ENCODE measurements around the genes MOCS3 and KCNG1.

DNA sequence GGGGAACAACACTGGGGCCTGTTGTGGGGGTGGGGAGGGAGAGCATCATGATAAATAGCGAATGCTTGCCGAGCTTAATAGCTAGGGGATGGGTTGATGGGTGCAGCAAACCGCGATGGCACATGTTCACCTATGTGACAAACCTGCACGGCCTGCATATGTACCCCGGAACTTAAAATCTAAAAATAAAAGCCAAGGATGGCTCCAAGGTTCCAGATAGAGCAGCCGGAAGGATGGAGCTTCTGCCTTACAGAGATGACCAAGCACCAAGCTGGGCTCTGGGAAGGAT is 109.3 kb upstream of the PTPN1 start:
- RRBS, result 72% methylated on average over 1 of the region's 7 CpGs

DNA sequence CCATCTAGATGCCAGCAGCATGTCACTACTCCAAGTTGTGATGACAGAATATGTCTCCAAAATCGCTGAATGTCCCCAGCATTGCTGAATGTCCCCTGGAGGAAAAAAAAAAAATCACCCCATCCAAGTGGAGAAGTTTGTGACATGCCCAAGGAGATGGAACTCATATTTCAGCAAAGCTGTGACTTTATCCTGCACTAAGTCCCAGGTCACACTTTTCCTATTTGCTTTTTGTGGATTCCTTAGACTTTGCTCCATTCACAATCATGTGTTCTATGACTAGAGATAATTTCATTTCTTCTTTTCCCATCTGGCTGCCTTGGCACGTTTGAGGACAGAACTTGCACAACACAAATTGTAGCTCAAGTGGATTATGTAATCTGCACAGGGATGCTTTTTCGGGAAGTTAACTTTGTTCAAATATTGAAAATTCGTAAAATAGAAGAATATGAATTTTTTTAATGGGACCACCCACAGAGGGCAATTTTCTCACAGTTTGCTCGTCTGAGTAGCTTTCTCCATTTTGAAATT is 100.7 kb upstream of the PTPN1 start:
- RRBS, result no CpG with 5 or more reads among the region's 5 CpGs

DNA sequence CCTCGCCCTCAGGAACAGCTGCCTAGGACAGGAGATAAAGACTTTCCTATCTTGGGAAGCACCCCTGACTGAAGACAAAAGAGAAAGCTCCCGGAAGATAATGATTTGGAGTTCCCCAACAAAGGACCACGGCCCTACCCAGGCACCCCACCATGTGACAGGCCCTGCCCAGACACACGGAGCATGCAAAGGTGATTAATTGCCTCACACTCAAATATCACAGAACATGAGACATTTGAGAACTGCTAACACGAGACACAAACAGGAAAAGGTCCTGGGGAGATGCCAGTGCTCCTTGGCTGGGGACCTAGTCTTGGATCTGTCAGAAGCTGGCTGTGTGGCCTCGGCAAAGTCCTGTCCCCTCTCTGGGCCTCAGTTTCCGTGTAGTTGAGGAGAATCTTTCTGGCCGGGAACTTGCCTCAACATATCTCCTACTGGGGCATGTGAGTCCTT is 82.5 kb upstream of the PTPN1 start:
- RRBS, result no CpG with 5 or more reads among the region's 8 CpGs

GRCh38 chr20:50438988-50439438 is 71.2 kb upstream of the PTPN1 start:
- RRBS, result no CpG with 5 or more reads among the region's 9 CpGs

GRCh38 chr20:50482486-50483078 is 27.6 kb upstream of the PTPN1 start:
- RRBS, result no CpG with 5 or more reads among the region's 3 CpGs

DNA sequence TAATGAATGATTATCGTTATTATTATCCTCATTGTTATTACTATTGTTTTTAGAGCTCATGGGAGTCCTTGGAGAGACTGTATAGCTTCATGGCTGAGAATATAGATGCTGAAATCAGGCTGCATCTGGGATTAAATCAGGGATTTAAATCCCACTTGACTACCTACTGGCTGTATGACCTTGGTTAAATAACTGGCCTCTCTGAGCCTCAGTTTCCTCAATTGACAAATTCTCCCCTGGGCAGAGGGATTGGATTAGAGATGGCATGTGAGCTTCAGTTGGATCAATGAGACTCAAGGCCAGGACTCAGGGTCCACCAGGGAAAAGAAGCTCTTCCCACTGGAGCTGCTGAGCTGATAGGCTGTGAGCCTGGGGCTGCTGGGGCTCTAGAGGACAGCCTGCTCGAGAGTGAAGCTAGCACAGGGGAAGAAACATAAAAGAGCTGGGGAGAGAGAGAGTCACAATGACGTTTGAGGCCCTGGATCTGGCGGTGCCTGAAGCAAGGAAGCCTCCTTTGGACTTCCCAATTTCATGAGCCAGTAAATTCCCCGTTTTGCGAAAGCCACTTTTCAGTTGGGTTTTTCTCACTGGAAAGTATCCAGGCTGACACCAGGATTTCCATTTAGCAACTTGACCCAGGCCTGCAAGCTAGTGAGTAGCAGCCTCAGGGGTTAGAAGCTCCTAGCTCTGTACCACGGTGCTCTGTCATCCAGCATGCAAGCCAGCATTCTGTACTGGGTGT is 7.4 kb upstream of the PTPN1 start:
- RRBS, result no CpG with 5 or more reads among the region's 7 CpGs

DNA sequence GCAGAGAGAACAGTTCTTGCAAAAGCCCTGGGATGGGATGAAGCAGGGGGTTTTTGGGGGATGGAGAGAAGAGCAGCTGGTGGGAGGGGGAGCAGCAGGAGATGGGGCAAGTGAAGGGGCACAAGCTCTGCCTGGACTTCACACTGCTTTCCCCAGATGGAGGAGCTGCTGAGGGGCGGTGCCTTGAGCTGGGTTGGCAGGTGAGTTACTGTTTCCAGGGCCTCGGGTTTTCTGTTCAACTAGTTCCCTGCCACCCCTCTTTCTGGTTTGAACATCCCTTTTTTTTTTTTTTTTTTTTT is 5.4 kb downstream of the BCAS4 start:
- RRBS, result no CpG with 5 or more reads among the region's 2 CpGs

GRCh38 chr20:50815003-50816059 is 20.5 kb downstream of the BCAS4 start:
- RRBS, result no CpG with 5 or more reads among the region's 17 CpGs

GRCh38 chr20:50891093-50892097 is 39.8 kb downstream of the ADNP start:
- RRBS, result no CpG with 5 or more reads among the region's 13 CpGs

DNA sequence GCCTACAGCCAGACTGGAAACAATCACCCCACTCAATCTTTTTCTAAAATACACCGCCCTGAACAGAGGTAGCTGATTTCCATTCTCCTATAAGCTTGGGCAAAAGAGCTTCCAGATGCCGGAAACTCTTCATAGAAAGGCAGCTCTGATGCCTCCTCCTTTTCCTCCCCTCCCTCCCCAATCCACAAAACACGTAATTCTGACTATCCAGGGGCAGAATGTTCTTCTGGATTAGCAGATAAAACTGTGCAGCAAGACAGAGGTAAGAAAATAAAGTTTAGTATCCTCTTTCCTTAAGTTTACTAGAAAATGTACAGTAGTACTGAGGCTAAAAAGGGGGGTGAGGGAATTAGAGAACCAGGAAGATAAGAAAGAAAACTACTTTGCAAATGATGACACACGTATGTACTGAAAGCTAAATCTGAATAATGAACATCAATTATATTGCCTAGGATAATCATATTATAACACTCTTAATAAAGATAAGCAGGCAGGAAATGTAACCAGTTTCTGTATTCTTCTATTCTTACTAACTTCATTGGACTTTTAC is 15.7 kb downstream of the ADNP start:
- RRBS, result no CpG with 5 or more reads among the region's 4 CpGs

DNA sequence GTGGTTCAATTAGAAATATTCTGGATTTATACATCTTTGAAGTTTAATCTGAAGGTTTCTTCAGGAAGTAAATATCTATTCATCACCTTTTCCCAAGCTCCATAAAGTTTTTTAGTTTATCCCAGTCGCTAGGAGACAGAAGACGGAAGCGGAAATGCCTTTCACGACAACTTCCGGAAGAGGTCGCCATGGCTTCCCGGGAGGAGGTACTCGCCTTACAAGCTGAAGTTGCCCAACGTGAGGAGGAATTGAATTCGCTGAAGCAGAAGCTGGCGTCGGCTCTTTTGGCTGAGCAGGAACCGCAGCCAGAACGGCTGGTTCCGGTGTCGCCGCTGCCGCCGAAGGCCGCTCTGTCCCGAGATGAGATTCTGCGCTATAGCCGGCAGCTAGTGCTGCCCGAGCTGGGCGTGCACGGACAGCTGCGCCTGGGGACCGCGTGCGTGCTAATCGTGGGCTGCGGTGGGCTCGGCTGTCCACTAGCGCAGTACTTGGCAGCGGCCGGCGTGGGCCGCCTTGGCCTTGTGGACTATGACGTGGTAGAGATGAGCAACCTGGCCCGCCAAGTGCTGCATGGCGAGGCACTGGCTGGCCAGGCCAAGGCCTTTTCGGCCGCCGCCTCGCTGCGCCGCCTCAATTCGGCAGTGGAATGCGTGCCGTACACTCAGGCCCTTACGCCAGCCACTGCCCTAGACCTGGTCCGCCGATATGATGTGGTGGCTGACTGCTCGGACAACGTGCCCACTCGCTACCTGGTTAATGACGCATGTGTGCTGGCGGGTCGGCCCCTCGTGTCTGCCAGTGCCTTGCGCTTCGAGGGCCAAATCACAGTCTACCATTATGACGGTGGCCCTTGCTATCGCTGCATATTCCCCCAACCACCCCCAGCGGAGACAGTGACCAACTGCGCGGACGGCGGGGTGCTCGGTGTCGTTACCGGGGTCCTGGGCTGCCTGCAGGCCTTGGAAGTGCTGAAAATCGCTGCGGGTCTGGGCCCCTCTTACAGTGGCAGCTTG is at the start of gene MOCS3:
Gene MOCS3, plus strand, starts transcription at position 164 of the 1,013 bp plus-strand sequence.
- RRBS, result 4% methylated on average over 9 of the region's 74 CpGs

DNA sequence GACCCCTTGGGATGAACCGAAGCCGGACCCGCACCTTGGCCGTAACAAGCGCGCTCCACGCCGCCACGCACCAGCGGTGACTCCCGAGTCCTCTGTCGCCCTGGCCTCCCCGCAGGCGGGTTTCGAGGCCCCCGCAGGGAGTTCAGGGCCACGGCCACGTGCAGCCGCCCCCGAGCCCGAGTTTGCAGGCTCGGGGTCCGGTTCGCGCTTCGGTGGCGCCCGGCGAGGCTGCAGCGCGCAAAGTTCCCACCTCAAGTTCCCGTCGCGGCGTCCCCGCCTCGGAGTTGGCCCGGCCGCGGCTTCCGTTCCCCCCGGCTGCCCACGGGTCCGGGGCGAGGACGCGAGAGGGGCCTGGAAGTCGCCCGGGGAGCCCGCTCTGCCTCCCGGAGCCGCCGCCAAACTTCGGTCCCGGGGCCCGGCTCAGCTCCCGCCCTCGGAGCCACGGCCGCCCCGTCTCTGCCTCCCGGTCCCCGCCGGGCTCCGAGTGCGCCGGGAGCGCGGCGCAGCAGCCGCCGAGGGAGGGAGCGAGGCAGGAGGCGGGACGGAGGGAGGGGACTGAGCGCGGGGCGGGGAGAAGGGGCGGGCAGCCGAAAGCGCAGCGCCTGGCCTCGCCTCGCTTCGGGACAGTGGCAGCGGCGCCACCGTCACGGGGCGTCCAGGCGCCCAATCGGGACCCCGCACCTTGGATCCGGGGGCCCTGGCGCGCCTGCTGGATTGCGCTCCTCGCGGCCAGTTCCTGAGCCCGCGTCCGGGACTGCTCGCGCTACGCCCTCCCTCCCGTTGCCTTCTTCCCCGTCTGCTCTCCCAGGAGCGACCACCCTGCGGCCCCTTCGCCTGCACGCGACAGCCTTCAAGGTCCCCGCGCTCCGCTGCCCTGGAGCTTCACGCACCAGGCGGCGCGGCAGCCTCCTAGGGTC is at the start of gene KCNG1:
Gene KCNG1, minus strand, starts transcription at position 488 of the 917 bp plus-strand sequence.
- RRBS, result 2% methylated on average over 31 of the region's 119 CpGs

GRCh38 chr20:51402141-51402550 is 140.4 kb downstream of the NFATC2 start:
- RRBS, result no CpG with 5 or more reads among the region's 4 CpGs

- RRBS, result no CpG with 5 or more reads among the region's 7 CpGs
Measured at GRCh38 chr20:51525169-51525548, 17.4 kb downstream of the NFATC2 start.

- RRBS, result no CpG with 5 or more reads among the region's 10 CpGs
Measured at GRCh38 chr20:51560515-51561114, 18.1 kb upstream of the NFATC2 start.

DNA sequence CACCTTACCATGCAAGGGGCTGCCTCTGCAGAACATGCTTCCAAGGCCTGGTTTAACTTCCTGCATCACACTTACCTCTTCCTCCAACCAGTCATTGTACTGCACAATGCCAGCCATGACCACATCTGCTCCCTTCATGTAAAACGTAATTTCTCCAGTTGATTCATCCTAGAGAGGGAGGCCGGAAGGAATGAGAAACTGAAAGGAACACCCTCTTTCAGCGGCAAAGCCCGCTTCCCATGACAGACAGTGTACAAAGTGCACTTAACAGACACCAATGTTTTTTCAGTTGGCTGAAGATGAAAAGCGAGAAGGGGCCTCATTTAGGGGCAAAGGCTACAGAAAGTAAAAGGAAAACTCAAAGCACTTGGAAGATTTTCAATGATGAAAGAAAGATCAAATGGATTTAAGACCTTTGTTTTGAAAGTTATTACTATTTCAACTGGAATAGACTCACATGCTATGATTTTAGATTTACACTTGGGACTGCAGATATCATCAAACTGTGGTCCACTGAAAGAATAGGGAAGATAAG is 86.5 kb upstream of the NFATC2 start:
- RRBS, result no CpG with 5 or more reads among the region's 5 CpGs

DNA sequence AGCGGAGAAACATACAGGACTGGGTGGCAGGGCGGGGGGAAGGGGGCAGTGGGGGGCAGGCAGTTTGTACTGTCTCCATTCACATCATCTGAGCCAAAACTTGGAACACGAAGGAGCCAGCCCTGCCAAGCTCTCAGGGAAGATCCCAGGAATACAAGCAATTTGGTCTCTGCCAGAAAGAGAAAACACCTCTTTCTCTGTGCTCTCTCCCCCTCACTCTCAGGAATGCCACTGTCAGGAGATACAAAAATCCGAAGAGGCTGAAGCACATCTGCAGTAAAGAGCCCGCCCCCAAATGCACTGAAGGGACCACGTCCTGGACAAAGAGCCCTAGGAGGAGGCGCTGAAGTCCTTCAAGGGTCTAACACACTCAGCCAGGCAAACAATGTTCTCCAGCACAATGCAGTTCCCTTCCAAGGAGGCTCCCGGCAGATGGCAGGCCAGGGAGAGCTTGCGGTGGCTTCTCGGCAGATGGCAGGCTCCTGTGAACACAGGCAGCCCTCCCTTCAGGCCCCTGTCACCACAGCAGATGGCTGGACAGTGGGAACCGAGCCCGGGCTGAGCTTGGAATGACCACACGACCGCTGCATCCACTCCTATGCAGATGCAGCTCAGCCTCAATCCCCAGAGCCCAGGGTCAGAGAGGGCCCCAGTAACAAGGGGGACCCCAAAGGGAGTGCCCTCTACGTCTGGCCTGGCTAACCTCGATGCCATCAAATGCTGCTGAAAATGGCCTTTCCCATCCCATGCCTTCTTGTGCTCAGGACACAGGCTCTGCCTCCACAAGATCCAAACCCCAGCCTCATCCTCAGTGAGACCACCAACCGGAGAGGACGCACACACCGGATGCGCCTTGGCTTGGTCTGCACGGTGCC is 89.9 kb downstream of the ATP9A start:
- RRBS, result 100% methylated on average over 3 of the region's 21 CpGs

DNA sequence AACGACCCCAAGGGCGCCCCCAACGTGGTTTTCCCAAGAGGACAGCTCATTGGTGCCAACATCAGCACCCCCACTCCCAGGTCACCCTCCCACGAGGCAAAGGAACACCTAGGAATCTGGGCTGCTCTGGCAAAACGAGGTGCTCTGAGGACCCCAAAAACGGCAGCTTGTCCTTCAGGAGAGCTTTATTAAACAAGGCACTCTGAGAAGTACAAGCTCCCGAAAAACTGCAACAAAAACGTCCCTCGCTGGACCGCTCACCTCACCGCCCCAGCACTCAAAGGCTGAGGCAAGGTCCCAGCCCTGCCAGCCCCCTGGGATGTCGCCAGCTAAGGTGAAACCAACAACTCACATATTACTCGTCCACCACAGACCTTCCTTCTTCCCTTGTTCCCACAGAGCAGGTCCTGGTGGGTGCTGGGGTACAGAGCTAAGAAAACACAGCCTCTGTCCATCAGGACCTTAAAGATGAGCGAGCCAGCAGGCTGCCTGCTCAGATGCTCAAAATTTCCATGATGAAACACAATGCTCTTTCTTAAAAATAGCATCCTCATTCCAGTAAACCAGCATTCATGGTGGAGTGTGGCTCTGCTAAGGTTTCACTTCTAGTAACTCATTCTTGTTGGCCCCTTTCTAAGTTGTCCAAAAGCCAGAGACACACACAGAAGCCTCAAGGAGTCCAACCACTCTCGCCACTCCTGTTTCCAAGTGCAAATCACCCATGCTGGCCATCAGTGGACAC is 36.0 kb downstream of the ATP9A start:
- RRBS, result no CpG with 5 or more reads among the region's 15 CpGs

DNA sequence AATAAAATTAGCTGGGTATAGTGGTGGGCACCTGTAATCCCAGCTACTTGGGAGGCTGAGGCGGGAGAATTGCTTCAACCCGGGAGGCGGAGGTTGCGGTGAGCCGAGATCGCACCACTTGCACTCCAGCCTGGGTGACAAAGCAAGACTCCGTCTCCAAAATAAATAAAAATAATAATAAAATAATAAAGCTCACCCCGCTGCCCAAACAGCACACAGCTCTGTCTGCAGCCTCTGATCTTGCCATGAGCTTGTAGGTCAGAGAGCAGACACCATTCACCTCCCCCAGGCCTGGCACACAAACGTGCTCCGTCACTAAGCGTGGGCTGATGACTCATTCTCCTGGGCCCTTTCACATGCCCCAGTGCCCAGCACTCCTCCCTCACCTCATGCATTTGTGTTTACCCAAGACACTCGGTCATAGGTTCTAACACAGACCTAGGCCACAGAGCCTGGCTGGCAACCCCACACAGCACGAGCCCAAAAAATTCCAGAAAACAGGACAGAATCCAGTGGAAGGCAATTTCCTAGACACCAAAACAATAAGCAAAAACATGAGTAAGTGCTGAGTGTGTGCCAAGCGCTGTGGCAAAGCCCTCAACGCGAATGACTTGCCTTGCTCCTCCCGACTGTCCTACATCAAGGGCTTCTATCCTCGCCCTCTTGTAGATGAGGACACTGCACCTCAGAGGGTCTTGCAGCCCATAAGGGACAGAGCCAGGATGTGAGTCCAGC is 18.0 kb downstream of the ATP9A start:
- RRBS, result no CpG with 5 or more reads among the region's 18 CpGs

GRCh38 chr20:51757142-51757578 is 11.0 kb downstream of the ATP9A start:
- RRBS, result no CpG with 5 or more reads among the region's 12 CpGs